ENCODE measurements around the genes LONP1, CAPS and PSPN.

DNA sequence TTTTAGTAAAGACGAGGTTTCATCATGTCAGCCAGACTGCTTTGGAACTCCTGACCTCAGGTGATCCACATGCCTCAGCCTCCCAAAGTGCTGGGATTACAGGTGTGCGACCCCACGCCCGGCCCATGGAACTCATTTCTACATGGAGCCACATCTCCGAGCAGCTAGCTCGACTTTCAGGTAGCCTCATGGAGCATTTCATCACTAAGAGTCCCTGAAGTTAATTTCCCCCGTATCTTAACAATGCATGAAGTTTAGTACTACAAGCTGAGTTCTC, 6.3 kb downstream of the LONP1 start:
- PRO-cap, 2 experiments = no peak in any of the 2 experiments

DNA sequence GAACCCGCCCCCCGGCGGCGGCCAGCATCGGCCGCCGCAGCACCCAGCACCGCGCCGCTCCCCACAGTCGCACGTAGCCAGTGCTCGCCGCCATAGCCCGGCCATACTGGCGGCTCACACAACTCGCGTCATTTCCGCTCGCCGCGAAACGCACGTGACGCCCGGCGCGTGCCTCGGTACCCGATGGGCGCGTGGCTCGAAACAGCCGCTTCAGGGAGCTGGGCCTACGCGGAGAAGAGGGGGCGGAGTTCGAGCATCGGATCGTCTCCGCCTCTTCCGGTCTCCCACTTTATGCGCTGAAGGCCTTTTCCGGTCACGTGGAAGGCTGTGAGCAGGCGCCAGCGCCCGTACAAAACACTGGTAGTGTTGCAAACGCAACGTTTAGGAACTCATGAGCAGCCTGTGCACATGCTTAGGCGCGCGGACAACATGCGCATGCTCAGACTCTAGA, at the start of gene LONP1:
TSS of gene LONP1 (minus strand) at position 108 of the 451 bp plus-strand sequence.
- PRO-cap, 2 experiments = peak in 2 of 2 experiments; most common plus-strand start position 316 of the sequence (in 2); most common minus-strand start position 79 of the sequence (in 1)

DNA sequence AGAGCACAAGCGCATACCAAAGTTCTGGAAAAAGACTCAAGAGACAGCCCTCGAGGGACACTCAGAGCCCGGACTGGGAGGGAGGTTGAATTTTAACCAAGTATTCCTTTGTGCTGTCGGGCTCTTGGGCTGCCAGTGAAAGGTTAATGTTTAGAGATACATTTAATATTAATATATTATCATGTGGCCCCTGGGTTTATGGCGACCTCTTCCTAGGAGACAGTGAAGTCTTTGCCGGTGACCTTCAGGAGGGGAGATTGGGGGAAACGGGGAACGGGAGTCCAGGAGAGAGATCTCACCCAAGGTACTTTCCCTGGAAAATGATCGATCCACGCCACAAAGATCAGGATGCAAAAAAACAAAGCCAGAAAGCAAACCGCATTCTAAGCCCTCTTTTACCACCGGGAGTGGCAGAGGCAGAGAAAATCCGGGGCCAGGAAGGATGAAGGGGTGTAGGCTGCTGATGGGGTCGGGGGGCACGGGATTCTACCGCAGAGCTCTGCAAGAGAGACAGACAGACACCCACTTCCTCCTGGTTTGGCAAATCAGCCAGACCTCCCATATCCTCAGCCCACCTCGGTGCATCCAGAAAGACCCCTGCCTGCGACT, 1.5 kb downstream of the FUT6 start:
- PRO-cap, 2 experiments = no peak in any of the 2 experiments

DNA sequence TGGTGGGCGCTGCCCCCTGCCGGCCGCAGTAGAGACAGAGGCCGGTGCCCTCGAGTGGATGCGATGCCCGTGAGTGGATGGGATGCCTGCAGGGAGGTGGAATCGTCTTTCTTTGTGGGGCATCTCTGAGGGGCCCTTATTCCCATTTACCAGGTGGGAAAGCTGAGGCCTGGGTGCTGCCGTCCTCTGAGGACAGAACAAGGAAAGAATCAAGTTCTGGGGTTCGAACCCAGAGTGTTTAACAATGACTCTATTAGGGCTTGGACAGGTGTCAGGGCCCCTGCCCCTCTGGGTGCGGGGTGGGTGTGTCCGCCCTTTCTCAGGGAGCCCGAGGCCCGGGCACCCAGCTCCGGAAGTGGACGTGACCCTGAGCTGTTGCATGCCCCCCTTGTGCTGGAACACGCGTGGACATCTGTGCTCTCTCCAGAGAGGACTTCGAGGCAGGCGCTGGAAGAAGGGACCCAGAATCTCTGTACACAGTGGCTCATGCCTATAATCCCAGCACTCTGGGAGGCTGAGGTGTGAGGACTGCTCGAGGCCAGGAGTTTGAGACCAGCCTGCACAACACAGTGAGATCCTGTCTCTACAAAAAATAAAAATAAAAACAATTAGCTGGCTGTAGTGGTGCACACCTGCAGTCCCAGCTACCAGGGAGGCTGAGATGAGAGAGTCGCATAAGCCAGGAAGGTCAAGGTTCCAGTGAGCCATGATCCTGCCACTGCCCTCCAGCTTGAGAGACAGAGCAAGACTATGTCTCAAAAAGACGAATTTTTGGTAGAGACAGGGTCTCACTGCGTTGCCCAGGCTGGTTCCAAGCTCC, 10.7 kb downstream of the NDUFA11 start:
- PRO-cap, 2 experiments = no peak in any of the 2 experiments

DNA sequence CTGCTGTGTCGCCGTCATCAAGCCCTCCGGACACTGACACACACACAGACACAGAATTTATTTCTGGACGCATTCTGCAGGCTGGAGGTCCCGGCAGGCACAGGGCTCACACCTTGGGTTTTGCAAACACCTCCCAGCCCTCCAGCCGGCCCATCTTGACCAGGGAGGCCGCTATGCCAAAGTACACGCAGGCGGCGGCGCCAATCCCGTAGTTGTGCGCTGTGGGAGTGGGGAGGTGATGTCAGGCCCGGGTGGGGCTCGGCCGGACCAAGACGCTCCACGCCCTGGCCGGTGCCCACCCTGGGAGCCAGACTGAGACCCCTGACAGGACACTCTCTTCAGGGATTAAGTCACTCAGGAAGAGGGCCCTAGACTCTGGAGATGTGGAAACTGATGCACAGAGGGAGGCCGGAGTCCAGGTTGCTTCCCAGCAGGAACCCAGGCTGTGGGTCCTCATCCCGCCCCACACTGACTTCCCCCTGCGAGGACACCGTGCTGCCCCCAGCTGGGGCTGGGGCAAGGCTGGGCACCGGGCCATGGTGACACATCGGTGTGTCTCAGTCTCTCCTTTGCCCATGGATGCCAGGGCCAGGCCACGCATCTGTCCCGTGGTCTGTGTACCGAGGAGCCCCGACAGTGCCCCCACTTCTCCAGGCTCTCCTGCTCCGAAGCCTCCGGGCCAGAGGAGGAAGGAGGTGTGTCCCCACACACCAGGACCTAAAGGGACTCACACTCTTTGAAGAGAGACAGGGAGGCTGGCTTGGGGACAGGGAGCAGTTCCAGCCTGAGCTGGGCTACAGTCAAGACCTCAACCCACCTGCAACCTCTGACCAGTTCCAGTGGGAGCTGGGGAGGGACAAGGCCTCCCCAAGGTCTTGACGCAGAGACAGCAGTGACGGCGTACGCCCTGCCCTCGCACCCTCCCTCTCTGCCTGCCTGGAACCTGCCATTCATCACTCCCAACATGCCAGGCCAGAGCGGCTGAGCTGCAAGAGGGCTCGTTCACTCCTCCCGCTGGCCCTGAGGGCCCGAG, 8.6 kb downstream of the NDUFA11 start:
- PRO-cap, 2 experiments = no peak in any of the 2 experiments

GRCh38 chr19:5913685-5914350, at the start of gene CAPS:
CAPS (plus strand) TSS chr19:5914254.
- PRO-cap, 2 experiments = no peak in any of the 2 experiments

GRCh38 chr19:5914351-5915304, 574 bp downstream of the CAPS start:
- PRO-cap, 2 experiments = no peak in any of the 2 experiments

GRCh38 chr19:5936055-5937039, 22.3 kb downstream of the CAPS start:
- PRO-cap, 2 experiments = no peak in any of the 2 experiments

- PRO-cap, 2 experiments = no peak in any of the 2 experiments
Observed at GRCh38 chr19:5966056-5966775, 11.7 kb downstream of the RANBP3 start.

DNA sequence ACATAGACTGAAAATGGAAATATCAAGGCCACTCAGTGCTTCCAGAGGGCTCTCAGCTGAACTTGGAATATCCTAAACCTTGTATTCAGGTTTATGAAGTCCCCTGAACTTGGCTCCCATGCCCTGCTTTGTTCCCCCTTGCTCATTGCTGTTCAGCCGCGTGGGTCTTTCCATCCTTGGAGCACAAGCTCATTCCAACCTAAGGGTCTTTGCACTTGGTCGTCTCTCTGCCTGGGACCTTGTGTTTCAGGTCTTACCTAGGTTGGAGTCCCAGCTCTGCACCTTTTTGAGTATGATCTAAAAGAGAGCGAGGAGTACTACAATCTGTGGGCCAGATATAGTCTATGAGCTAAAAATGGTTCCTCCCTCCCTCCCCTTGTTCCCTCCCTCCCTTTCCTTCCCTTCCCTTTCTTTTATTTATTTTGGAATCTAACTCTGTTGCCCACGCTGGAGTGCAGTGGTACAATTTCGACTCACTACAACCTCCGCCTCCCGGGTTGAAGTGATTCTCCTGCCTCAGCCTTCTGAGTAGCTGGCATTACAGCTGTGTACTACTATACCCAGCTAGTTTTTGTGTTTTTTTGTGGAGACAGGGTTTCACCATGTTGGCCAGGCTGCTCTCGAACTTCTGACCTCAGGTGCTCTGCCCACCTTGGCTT, 1.7 kb upstream of the RANBP3 start:
- PRO-cap, 2 experiments = no peak in any of the 2 experiments

DNA sequence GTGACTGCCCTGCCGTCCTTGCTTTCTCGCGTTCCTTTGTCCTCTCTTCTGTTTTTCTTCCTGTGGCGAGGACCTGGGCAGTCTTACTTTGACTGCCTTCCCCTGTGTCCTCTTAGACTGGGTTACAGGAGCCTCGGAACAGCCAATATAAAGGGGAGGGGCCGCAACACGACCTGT, 53.7 kb downstream of the RFX2 start:
- PRO-cap, 2 experiments = peak in 1 of 2 experiments; most common minus-strand start position 119 of the sequence (in 1)

GRCh38 chr19:6107711-6108235, 2.5 kb downstream of the RFX2 start:
- PRO-cap, 2 experiments = no peak in any of the 2 experiments

- PRO-cap, 2 experiments = peak in 2 of 2 experiments; most common plus-strand start chr19:6109224 (in 2); most common minus-strand start chr19:6108983 (in 2)
Observed at GRCh38 chr19:6108236-6109616, 1.6 kb downstream of the RFX2 start.

DNA sequence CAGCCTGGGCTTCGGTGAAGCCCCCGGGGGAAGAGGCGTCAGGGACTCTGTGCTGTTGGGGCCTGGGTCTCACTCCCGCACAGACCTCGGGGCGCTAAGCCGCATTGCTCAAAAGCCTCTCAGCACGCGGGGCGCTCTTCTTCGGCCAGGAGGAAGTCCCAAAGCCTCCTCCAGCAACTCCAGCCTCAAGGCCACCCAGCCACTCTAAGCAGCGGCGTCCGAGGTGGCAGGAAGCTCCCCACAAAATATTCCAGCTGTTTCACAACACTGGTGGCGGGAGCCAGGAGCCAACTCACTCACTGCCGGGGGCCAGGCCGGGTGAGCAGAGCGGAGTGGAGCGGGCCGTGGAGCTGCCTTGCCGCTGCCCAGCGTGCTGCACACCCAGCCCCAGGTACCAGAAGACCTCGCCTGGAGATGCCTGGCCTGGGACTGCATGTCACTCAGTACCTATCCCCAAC, 59.5 kb downstream of the MLLT1 start:
- PRO-cap, 2 experiments = no peak in any of the 2 experiments

DNA sequence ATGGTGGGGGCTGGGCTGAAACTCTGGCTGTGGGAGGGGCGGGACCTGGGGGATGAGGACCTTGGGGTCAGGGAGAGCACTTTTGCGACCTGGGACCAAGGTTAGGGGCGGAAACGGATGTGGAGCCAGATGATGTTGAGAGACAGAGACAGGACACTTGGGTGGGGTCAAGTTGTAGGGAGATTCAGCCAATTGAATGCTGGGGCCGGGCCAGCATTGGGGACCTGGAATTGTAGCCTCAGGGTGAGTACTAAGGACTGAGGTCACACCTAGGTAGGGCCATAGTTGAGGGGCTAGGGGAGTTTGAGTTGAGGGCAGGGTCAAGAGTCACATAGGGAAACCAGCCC, 1.2 kb downstream of the ALKBH7 start:
- PRO-cap, 2 experiments = no peak in any of the 2 experiments

DNA sequence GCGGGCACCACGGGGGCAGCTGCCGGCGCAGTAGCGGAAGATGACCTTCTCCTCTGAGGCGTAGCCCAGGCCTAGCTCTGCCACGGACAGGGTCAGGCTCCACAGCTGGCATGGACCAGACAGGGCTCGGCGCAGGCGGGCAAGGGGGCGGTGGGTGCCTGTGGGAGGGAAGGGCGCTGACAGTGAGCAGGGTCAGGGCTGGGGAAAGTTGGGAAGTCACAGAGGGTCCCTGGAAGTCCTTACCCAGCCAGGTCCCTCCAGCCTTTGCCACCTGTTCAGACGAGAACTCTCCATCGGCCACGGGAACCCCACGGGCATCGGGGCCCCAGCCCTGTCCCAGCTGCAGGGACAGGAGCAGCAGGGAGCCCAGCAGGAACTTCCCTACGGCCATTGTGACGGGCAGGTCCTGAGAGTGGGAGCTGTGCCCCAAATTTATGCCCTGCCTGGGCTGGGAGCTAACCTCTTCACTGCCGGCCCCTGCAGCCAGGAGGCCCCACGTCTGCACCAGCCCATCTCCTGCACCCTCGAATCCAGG, at the start of gene PSPN:
TSS of gene PSPN (minus strand) at position 475 of the 535 bp plus-strand sequence.
- PRO-cap, 2 experiments = no peak in any of the 2 experiments

- PRO-cap, 2 experiments = no peak in any of the 2 experiments
Observed at GRCh38 chr19:6391758-6392001, 1.3 kb downstream of the GTF2F1 start.

DNA sequence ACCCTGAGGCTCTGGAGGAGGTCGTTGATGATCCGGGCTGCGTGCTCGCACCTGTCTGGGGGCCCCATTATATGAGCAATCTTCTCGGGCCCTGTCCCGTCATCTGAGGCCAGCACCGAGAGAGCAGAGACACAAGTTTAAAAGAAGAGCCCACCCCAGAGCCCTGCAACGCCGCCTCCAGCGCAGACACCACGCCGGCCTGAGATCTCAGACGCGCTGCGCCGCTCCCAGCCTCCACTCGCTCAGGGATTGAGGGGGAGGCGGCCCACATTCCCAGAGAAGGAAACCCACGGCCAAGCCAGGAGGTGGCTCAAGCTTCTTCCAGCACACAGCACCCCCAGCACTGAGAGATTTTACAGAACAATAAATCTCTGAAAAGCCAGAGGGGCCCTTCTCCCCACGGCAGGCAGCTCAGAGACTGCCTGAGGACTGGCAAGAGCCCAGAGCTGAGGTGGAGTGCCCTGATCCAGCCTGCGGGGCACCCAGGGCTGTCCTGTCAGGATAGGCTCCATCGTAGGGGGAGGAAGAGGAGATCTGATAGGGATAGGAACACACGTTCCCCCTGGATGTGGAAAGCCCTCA, 7.5 kb downstream of the KHSRP start:
- PRO-cap, 2 experiments = no peak in any of the 2 experiments

DNA sequence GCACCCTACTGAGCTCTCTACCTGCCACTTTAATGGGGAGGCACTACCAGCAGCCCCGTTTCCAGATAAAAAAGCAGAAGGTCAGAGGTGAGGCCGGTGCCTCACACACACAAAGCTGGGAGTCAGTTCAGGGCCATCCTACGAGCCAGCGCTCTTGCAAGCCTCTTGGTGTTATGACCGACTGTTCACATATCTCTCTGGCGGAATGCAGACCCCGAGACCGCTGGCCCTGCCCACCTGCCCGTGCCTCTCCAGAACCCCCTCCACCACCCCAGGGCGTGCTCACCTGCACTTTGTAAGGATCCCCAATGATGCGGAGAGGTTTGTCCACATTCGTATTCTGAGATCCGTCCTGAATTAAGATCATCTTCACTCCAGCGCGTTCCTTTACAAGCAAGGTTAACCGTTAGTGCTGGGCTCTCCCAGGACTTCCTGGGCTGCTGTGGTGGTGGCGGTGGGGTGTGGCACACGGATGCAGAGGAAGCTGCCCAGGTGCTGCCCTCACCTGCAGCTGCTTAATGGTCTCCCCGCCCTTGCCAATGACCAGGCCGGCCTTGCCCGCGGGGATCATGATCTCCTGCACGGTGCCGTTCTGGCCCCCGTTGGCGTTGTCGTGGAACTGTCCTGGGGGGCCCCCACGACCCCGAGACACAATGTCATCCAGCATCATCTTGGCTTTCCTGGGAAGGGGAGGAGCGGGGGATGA, 6.3 kb downstream of the KHSRP start:
- PRO-cap, 2 experiments = no peak in any of the 2 experiments

GRCh38 chr19:6425982-6426585, 1.5 kb upstream of the KHSRP start:
- PRO-cap, 2 experiments = no peak in any of the 2 experiments

Measured in Colon Carcinoma Metastatic in the Lung (tissue), 2 donors.